Parietal lobe (tissue), 2 donors: ENCODE measurements around a stretch of chr4.

DNA sequence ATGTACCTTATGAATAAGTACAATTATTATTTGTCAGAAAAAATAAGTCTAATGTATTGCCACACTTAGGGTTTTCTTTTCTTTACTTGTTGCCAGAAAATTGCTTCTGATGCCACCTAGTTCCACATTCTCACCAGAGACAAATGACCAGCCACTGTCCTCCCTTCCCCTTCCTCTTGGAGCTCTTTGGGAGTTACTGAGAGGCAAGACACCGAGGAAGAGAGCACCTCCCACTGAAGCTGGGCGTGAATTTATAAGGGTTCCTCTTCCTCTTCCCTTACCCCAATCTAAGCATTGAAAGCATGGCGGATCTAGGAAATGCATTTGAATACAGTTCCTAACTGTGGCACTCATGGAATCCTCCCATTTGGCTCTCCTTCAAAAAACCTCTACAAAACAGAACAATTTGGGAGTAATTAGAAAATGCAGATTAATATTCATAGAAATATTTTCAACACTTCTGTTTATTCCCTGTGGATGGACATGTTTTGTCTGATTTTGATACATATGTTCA is 30.1 kb downstream of the ANXA3 start:
- RAMPAGE, long total RNA: no peak

GRCh38 chr4:78774791-78775038 is 1.4 kb upstream of the BMP2K start:
- RAMPAGE, long total RNA: no peak

DNA sequence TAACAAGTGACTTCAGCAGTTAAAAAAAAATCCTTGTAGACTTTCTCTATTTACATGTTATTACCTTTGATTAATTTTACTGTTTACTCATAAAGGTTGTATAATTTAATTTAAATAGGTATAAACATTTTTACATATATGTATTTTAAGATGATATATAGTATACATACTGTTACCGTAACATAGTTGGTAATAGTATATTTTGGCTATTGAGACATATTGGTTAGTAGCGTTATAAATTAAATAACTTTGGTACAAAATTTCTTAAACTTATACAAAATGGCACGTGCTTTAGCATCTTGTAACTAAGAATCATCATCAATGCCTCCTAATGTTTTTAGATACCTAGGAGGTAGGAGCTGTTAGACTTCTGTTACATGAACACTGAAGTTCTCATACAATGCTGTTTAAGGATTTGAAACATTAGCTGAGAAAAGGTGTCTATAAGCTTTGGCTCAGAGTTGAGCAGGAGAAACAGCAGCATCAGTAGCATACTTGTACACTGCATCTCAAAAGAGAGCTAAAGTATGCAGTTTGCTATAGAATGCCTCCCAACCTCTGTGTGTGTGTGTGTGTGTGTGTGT is 66.0 kb downstream of the PAQR3 start:
- RAMPAGE, long total RNA: no peak

GRCh38 chr4:78939769-78939967 is 430 bp upstream of the PAQR3 start:
- RAMPAGE, long total RNA: no peak

DNA sequence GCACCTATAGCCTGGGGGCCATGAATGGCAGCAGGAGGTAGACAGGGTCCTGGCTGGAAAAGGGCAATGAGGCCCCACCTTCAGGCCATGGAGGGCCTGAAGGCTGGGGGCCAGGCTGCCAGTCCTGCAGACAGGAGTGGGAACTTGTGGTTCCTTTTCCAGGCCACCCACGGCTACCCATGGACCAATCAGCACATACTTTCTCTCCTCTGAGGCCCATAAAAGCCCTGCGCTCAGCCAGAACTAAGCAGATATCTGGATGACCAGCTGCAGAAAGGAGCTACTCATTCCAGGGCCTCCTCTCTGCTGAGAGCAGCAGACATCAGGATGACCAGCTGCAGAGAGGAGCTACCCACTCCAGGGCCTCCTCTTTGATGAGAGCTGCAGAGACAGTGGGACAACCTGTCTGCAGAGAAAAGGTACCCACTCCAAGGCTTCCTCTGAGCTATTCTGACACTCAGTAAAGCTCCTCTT is 67.2 kb downstream of the NAA11 start:
- RAMPAGE, long total RNA: no peak

DNA sequence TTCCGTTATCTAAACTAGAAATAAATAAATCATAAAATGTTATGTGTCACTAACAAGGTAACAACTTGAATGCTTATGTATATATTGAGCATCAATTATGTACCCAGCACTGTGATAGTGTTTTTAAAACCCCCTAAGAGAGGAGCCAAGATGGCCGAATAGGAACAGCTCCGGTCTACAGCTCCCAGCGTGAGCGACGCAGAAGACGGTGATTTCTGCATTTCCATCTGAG is 135.5 kb downstream of the ANTXR2 start:
- RAMPAGE, long total RNA: no peak

DNA sequence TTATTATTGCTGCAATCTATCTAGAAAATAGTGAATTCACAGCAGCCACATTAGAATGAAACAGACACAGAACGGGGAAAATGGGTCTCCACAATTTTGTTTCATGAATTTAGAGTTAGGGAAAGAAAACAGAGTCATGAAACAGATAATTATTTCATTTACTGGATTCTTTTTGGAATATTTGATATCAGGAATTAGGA is 61.0 kb downstream of the ANTXR2 start:
- RAMPAGE, long total RNA: no peak

- RAMPAGE, long total RNA: no peak
These were observed 52.0 kb upstream of the ANTXR2 start for GRCh38 chr4:80124669-80125795.

- RAMPAGE, long total RNA: no peak
These were observed 28.5 kb upstream of the FGF5 start for GRCh38 chr4:80237766-80238466.

GRCh38 chr4:81164501-81165167 is 50.4 kb downstream of the PRKG2 start:
- RAMPAGE, long total RNA: no peak

DNA sequence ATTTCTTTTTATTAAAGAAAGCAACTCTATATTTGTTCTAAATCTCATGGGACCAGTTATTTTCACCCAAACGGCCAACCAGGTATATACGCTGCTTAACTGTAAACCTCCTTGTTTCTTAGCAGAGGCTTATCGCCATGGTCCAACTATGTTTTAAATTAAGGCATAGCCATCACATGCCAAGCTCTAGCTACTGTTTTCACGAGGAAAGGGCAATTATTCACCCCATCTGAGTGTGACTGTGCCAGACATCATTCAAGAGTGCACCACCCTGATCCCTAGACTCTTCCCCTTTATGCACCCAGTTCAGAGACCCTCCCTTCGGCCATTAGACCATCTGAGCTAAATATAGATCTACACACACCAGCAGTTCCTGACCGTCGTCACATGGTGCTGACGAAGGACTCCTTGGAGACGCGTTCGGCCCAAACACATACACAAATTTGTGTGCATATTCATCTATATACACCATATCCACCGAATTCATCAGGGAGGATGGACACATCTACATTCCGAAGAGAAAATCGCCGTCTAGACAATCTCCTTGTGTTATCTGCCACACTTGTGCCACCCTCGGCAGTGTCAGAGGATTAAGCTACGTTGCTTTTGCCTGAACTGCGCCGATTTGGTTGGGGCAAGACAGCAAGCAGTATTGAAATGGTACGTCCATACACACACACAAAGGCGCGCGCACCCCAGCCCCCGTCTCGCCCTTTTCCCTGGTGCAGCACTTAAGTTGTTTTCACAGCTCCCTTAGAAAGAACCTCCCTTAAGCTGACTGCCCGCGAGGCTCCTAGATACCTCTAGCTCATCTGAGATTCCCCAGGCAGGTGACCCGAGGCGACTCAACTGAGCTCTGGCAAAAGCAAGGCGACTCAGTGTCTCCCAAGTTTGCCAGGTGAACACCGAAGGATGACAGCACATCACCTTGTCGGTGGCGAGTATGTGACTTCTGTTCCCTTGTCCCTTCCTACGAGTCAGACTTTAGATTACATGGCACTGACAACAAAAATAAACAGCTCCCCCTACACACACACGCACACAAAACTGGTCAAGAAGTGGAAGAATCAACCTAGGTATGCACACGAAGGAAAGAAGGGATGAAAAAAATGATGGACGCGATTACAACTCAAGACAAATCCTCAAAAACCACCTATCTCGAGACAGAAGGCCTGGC is 1.1 kb downstream of the RASGEF1B start:
- RAMPAGE, long total RNA: no peak

DNA sequence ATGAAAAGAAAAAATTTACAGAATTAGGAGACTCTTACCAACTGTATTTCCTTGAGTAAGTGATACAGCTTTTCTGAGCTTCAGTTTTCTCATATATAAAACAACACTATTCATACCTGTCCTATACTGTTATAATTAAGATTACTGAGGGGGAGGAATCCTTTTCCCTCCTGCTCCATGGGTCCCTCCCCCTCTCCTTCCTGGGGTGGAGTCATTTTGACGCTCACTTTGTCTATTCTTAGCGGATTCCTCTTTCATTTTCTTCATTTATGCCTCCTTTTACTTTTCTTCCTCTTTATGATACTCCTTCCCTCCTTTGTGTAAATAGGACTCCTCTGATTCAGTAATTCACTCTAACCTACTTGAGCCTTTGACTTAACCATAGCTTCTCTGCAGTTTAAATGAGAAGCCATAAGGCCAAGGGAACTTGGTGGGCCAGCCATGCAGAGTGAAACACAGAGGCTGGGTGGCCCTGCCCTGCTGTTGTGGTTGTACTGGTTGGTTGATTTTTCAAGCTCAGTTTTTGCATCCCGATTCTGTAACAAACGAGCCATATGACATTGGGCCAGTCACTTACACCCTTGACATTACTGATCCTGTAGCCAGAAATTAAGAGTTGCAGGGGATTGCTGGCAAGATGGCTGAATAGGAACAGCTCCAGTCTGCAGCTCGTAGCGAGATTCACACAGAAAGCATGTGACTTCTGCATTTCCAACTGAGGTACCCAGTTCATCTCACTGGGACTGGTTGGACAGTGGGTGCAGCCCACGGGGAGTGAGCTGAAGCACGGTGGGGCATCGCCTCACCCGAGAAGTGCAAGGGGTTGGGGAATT is 1.3 kb upstream of the RASGEF1B start:
- RAMPAGE, long total RNA: no peak

GRCh38 chr4:81562010-81562650 is 90.4 kb upstream of the RASGEF1B start:
- RAMPAGE, long total RNA: no peak

DNA sequence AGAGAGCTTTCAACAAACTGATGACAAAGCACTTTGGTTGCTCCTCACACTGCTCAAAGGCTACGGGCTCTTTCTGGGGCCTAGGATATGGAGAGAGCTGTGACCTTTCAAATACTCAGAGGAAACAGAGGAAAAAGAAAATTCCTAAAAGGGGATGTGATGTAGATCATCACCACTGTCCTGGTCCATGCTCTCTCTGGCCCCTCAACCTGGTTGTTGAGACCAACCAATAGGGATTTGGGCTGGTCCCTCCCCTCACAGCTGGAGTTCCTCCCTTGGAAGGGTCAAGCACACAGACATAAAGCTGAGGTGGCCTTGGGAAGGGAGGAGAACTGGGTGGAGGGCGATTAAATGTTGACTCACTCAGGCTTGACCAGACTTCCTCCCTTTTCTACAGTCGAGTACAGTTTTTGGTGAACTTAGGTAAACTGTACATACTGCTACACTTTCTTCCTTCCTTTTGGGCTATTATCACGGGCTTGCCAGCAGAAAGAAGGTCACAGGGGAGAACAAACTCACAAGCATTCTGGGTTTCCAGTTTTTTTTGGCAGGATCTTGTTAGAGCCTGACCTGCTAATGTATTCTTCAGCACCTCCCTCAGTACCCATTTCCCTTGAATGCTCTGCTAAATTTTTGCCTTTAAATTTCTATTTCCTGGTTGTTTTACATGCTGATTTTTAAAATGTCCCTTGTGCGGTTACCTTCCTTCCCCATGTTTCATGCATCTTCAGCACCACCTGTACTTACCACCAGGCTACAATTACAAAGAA is 135.1 kb upstream of the RASGEF1B start:
- RAMPAGE, long total RNA: no peak

DNA sequence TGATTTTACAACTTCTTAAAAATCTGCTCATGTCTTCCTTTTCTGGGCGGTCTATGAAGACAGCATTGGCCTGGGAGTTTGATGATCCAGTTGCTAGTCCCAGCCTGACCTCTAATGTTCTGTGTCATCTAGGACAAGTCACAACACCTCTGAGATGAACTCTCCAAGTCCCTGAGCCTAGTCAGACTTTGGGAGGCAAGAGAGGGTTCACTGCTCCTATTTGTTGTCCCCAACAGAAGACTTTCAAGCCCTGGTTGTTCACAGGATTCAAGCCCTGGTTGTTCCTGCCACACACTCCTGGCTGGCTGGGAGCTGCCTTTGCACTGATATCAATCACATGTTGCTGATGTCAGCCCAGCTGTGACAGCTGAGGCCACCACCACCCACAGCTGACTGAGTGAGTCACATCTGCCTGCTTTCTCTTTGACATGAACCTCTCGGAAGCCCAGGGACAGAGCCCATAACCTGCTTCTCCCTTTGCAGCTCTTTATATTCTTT is 253.2 kb upstream of the RASGEF1B start:
- RAMPAGE, long total RNA: no peak

DNA sequence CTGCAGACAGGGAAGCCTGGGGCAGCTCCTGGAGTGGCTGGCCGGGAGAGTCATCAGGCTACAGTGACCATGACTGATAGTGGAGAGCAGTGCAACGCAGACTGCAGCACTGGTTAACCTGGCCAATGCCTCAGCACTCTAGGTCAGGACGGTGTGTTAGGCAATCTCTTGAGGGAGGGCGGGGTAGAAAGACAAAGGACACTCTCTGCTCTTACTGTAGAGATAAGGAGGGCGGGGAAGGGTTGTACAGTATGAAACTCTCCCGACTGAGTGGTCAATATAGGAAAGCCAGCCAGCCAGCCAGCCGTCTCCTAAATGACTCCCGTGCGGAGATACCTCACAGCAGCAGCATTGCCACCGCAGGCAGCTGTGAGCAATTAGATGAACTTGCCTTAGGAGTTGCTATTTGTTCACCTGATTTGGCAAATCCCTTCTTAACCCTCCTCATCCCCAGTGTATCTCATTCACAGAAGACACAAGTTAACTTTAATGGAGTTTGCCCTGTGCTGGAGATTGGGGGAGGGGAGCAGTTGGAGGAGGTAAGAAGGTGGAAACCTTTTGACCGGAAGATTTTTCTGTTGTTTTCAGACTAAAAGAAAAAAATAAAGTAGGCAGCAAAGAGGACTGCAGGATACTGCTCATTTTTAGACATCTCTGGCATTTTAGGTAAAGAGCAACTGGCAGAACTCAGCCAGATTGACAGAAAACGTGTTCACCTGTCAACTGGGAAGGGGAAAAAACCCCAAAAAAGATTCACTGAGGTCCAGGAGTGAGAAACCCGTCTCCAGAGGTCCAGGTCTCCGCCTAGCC is 330.5 kb downstream of the HNRNPD start:
- RAMPAGE, long total RNA: no peak

- RAMPAGE, long total RNA: start-site peak on the minus strand at chr4:82429393-82429458, 4,243 and 734 reads in 2 replicates
These were observed 1.3 kb downstream of the HNRNPDL start for GRCh38 chr4:82428730-82429507.

DNA sequence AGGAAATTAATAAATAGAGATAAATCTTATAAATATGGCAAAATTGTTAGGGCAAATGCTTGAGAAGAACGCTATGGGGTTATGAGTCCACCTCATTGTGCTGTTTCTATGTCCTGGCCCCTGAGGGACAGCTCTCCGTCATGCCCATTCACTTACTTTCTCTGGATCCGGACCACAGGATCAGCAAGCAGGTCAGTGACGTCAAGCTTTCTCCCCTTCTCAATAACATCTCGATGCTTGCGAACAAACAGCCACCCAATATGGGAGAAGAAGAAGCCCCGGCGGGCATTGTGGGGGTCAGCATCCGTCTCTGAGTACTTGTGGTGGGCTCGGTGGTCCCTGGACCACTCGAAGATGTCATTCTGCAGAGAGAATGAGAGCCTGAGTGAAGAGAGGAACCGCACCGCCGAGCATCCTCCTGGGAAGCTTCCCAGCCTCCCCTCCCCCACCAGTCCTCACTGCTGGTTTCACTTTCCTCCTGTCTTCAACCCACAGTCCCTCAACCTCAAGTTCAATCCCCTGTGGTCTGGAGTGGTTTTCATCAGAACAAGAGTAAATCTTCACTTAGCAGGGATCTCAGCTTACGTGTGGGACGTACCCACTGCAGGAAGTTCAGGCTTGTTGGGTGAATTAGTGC is 117.9 kb downstream of the SCD5 start:
- RAMPAGE, long total RNA: no peak

- RAMPAGE, long total RNA: no peak
These were observed 1.5 kb downstream of the SCD5 start for GRCh38 chr4:82796891-82797710.

DNA sequence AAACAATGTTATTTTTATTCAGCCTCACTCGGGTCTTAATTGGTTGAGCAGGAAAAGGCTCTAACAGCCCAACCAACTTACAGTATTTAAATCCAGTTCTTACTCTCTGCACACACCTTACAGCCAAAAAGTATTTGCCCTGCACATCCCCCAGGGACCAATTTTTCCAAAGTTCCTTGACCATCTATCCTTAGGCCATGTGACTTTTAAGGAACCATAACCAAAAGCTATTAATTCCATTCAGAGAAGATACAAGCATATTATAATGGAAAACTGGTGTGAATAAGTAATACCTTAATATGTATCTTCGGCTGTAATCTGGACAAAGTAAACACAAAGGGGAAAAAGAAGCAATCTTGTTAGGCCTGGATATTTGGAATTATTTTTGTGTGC is 1.1 kb upstream of the THAP9 start:
- RAMPAGE, long total RNA: no peak